ENCODE results near the genes ZNF526, PSG9 and ZNF428.

DNA sequence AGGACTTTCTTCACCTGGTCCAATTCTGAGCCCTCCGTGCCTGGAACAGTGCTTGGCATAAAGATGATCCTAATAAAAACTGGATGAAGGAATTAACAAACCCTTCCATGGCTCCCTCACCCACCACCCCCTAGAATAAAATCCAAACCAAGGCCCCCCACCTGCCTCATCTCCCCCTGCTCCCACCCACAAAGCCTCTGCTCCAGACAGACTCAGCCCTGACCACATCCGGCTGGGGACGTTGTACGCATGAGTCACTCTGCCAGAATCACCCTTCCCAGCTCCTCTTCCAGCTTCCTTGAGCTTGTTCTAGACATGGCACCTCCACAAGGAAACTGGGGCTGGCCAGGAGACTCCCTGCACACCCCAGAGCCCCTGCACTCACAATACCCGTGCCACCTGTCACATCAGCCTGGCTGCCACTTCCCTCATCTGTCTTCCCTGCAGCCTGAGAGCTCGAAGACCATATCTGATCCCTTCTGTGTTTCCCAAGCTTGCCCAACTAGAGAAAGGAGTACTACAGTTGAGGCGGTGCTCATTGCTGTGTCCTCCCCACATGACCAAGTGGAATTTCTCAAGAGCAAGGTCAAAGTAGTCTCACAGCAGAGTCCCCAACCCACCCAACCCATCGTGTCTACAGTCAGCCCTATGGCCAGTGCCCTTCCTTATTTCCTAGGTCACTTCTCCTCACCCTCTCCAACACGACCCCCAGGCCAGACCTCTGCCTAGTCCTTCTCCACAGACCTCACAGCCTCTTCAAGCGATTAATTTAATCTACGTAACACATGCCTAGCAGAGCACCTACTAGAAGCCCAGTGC, 9.6 kb downstream of the DEDD2 start:
- PRO-cap, result no peak

DNA sequence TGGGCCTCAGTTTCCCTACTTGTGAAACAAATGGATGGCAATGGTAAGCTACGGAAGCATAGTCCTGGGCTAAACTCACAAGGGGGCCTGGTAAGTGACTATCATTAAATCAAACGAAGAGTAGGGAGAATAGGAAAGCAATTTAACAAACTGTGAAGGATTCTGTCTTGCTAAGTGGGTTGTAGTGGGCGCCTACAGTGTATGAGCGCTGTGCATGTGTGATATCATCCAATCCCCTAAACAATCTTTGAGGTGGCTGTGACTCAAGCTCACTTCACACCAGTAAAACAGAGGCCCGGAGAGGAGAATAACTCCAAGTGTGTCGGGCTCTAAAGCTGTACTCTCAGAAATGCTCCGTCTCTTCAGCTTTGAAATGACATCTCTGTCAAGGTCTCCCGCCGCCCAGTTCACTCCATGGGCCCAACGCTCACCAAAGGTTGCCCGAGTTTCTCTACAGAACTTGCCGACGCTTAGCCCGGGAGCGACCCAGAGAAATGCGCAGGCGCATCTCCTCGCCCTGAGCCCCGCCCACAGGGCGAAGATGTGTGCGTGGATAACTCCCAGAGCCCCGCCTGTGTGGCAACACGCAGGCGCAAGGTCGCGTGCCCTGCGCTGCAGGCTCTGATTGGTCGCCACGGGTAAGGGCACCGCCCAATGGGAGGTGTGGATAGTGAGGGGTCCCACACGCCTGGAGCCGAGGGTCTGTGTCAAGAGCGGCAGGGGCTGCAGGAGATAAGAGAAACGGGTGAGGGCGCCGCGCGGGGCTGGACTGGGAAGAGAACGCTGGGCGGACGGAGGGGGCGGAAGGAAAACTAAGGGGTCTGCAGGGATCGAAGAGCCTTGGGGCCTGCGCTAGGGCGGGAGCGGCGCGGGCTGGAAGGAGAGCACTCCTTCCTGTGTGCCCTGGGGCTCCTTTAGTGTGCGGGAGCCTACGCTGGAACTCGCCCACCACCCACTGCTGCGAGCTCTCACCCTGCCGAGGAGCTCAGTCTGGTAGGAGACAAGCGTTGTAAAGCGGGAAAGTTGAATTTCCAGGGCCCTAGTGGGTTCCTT, at the start of gene ZNF526:
Gene ZNF526 (plus strand): TSS at position 670 of the 1,053 bp plus-strand sequence.
- PRO-cap, result bidirectional peak, plus-strand start at position 710 of the sequence, minus-strand start at position 453 of the sequence

- PRO-cap, result no peak
Measured at GRCh38 chr19:42230115-42230611, 10.1 kb downstream of the ZNF526 start.

DNA sequence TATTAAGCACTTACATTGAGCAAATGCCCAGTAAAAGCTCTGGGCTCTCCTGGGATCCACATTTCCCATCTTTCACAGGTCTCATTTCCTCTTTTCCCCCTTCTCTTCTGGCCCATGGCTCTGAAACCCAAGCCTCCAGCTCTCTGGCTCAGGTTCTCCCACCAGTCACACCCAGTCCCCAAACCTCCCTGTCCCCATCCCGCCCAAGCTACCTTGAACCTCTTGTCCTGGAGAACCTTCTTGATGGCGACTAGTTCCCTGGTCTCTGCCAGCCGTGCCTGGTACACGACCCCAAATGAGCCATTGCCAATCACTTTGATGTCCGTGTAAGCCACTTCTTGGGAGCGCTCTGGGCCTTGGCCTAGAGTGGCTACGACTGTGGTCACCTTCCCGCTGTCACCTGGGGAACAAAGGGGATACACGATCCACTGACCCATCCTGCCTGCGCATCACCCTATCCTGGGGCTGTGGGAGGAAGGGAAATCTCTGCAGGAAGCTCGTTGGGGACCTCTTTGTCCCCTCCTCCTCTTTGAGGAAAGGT, 2.6 kb downstream of the GSK3A start:
- PRO-cap, result no peak

- PRO-cap, result no peak
Measured at GRCh38 chr19:42246720-42247431, 4.5 kb upstream of the GSK3A start.

GRCh38 chr19:42248450-42248892, 6.1 kb upstream of the GSK3A start:
- PRO-cap, result no peak

DNA sequence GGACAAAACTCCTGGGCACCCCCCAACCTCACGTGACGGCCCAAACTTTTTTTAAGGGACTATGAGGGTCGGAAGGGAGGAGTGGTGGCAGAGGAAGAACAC, 2.0 kb downstream of the ERF start:
- PRO-cap, result no peak

- PRO-cap, result bidirectional peak, plus-strand start at chr19:42256112, minus-strand start at chr19:42256011
Measured at GRCh38 chr19:42255718-42256665, 1.1 kb upstream of the ERF start.

DNA sequence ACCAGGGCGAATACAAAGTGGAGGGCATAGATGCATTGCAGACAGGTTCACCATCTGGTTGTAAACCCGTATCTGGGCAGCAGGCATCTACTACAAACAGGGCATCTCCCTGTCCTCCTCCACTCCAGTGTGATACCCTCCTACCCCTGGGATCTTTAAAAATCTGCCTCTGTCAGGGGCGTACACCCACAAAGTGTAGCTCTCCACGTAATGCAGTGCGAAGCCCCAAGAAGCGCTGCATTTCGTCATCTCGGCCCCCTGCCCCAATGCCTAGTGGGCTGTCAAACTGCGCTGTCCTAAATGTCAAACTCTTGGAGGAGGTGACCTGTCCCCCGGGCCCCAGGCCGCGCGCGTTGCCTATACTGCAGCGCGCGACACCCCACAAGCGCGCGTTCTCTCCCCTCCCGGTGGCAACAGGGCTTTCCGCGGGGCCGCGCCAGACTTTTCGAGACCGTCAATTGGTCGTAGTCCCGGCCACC, 1.2 kb upstream of the CIC start:
- PRO-cap, result bidirectional peak, plus-strand start outside the sequence, minus-strand start at position 397 of the sequence

GRCh38 chr19:42279761-42280872, 11.1 kb downstream of the CIC start:
- PRO-cap, result unidirectional peak, plus-strand start at chr19:42280066

- PRO-cap, result unidirectional peak, minus-strand start at chr19:42283703; bidirectional peak, plus-strand start at chr19:42284080, minus-strand start at chr19:42283769
Measured at GRCh38 chr19:42283083-42283962, 14.3 kb downstream of the CIC start.

- PRO-cap, result no peak
Measured at GRCh38 chr19:42409361-42409837, 17.8 kb downstream of the LIPE start.

DNA sequence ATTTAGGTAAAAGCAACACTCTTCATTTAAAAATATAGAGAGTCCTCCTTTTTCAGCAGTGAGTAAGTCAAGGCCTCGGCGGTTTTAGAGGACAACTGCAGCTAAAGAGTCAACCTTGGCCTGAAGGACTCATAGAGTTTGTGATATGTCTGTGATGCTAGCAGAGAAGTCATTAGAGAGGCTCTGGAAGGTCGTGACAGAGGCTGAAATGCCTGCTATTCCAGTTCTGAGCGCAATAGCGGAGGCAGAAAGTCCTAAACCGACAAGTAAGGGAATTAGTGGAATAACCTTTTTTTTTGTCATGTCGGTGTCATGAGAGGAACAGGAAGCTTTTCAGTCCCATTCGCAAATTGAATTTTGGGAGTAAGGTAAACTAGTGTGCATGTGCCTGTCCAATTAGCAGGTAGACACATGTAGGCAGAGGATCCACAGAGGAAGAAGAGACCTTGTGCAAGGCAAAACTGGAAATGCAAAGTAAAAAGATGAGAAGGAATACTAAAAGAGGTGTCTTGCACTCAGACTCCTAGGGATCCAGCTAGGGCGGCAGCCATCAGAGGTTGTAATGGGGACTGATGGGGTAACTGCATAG, 5.2 kb upstream of the CXCL17 start:
- PRO-cap, result no peak

DNA sequence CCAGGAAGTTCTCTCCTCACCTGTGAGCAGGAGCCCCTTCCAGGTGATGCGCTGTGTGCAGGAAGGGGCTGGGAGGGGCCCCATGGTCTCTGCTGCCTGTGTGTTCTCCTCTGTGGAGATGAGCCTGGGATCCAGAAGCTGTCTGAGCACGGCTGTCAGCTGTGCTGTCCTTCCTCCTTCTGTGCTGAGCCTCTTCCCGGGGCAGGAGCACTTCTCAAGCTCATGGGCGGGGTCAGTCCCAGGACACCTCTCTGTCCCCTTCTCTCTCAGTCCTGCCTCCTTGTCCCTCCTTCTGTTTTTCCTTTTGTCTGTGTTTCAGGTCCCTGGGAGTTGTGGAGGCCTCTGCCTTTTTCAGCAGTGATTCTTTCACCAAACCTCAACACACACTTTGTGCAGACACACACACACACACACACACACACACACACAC, at the start of gene PSG9:
Gene PSG9 (minus strand): TSS at position 183 of the 430 bp plus-strand sequence.
- PRO-cap, result no peak

DNA sequence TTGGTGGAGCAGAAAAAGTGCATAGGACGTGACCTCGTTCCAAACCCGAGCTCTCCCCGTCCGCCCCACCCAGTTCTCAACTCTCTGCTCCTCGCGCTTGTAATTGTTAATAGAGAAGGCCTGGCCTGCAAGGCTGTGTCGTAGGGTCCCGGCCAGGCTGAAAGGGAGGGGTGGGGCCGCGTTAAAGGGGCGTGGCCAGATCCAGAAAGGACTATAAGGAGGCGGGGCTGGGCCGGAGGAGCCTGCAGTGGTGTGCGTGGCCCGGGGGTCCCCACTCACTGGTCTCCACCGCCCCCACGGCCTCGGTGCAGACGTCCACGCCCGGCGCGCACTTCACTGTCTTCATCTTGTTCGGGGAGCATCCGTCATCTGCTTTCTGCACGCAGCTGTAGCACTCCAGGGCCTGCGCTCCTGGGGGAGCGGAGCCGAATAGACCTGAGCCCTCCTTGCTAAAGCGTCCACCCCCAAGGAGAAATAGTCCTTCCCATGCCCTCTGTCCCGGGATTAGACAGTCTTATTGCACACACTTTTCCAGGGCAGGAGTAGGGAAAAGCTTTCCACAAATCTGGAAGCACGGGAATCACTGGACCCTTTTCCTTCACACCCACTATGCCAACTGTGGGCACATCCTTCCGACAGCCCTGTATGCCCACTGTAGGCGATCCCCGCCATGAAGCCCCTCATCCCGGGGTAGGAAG, 1.2 kb downstream of the LYPD3 start:
- PRO-cap, result bidirectional peak, plus-strand start at position 247 of the sequence, minus-strand start at position 111 of the sequence

DNA sequence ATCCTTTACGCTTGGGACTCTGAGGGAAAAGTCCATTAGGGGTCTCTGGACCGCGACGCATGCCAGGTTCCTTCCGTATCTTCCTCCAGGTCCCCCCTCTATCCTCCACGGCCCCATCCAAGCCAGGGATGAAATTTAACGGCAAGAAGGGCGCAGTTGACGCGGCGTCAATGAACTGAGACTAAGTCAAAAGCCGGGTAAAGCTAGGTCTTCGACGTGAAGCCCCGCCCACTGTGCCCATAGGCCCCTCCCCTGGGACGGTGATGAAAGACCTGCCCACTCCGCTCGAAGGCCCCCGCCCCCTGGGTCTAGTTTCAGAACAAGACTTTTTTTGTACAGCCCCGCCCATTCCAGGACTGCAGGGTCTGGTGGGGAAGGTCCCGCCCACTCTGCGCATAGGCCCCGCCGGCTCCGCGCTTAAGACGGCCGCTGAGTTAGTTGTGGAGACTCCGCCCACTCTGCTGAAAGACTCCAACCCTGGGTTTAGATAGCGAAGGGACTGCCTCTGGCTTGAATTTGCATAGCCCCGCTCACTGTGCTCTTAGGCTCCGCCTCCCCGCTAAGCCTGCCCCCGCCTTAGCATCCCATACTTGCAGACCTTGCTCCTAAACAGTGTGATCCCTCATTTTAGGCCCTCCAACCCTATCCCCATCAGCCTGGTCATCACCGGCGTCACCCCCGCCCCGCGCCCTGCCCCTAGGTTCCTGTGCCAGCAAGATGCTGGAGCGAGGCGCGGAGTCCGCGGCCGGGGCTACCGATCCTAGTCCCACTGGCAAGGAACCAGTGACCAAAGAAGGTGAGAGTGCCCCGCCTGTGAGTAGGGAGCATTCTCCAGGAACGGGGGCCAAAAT, 943 bp downstream of the ZNF575 start:
- PRO-cap, result unidirectional peak, plus-strand start at position 707 of the sequence

GRCh38 chr19:43545660-43546302, 12.8 kb downstream of the ZNF575 start:
- PRO-cap, result no peak

- PRO-cap, result bidirectional peak, plus-strand start at chr19:43619152, minus-strand start at chr19:43619000; bidirectional peak, plus-strand start at chr19:43619453, minus-strand start at chr19:43619484; bidirectional peak, plus-strand start at chr19:43619720, minus-strand start at chr19:43619612
Measured at GRCh38 chr19:43618644-43619766, at the start of gene ZNF428. ZNF428 (minus strand) TSS chr19:43619629.

- PRO-cap, result no peak
Measured at GRCh38 chr19:43634362-43634962, 5.2 kb downstream of the CADM4 start.

- PRO-cap, result no peak
Measured at GRCh38 chr19:43766193-43766882, 11.6 kb upstream of the SMG9 start.